Right cardiac atrium (tissue), 1 donor: ENCODE data around the genes ARHGAP42, CEP126 and MMP20.

DNA sequence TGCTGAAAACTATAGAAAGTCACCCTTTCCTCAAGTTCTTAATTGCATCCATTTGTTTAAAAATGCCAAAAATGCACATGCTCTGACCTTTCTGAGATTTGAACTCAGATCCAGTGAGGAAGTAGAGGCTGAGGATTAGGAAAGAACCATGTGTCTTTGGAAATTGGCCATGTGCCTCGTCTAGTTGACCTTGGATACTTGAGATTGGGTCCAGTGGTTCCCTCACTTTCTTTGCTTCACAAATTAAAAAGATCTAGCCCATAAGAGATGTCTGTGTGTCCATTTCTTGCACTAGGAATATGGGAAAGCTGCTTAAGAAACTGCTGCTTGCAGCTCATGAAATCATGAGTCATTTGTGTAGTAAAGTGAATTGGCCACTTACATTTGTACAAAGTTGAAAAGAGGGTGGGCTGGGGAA, 128.2 kb downstream of the MAML2 start:
- PRO-cap = no peak

GRCh38 chr11:96246536-96246864, 96.5 kb downstream of the MAML2 start:
- PRO-cap = no peak

DNA sequence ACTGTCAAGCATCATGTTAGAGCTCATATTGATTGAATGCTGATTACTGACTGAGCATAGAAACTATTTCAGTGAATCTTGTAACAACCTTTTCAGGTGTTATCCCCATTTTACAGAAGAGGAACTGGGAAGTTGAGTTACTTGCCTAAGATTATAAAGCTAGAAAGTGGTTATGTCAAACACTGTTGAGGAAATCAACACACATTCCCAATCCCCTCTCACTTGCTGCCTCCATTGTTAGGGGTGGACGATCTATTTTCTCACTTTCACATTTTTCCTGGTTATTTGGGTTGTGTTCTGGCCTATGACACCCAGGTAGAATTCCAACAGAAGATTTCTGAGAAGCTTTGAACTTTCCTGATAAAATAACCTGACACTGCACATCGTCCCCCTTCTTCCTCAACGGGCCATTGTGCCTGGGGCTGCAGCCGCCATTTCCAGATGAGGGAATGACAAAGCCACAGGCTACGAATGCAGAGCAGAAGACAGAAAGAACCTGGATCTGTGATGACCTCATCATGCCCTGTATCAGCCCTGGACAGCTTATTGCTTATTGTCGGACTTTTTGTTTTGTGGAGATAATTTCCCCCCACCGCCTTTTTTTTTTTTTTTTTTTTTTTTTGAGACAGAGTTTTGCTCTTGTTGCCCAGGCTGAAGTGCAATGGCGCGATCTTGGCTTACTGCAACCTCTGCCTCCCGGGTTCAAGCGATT, 87.6 kb downstream of the MAML2 start:
- PRO-cap = no peak

DNA sequence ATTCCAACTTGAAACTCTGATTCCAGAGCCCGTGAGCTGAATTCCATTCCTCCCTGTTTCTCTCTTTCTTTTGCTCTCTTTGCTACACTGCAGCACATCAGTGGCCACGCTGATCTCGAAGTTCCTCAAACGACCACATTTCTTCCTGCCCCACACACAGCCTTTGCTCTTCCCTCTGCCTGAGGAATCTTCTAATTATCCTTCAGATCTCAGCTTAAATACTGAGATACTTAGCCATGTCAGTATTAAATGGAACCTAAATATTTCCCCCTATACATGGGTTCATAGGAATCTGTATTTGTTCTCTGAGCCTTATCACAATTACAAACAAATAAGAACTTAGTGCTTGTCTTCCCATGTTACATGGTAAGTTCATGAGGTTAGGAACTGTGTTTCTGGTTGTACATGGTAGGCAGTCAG, 86.7 kb downstream of the MAML2 start:
- PRO-cap = no peak

DNA sequence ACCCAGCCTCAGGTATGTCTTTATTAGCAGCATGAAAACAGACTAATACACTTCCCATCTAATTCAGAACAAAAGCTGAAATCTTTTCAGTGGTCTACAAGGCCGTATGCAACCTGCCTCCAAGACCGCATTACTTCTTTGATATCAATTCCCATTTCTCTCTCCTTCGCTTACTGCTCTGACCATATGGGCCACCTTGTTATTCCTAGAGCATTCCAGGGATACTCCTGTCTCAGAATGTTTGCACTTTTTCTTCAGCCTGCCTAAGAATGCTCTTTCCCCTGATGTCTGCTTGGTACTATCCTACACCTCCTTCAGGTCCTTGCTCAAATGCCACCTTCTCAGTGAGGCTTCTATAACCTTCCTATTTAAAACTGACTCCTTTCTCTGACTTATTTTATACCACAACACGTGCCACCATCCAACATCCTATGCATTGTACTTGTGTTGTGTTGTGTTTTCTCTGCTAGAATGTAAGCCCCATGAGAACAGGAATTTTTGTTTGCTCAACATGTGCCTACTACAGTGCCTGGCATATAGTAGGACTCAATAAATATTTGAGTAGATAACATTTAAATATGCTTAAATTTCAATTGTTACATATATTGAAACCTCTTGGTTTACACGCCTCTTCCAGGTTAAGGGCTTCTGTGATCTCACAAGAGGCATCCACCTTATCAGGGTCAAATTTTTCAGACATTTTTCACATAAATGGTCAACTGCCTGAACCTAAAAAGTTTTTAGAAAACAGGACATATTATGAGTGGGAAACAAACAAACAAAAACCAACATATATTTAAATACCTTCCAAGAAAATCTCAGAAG, 71.0 kb downstream of the MAML2 start:
- PRO-cap = no peak

- PRO-cap = no peak
Measured at GRCh38 chr11:98494965-98495354, 525.8 kb upstream of the CNTN5 start.

DNA sequence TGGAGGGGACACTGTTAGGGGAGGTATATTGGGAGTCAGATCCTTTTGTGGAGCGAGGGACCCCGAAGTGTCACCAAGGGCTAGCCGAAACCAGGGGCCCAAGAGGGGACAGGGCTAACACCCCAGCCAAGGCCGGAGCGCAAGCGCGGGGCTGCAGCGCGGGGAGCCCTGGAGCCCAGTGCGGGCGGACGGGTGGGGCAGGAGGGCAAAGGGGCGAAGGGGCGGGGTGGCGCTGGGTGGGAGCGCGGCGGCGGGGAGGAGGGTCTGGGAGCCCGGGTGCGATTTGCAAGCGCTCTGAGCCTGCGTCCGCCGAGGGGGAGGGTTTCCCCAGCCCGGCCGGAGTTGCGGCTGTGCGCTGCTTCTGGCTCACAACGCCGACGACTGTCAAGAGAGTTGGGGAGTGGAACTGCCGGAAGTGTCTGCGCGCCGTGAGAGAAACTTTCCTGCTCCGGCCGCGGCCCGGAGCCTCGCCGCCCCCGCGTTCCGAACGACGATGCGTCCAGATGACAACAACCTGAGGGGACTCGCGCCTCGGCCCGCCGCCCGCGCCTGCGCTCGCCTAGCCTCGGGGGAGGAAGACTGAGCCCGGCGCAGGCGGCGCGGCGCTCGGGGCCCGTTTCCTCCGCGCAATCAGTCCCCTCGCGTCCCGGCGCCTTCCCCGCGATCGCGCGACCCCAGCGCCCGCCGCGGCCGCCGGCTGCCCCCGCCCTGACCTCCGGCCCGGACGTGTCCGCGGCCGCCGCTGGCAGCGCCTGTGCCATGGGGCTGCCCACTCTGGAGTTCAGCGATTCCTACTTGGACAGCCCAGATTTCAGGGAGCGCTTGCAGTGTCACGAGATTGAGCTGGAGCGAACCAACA, at the start of gene ARHGAP42:
Gene ARHGAP42 (plus strand): TSS at position 369 of the 859 bp plus-strand sequence.
- PRO-cap = bidirectional peak, plus-strand start at position 369 of the sequence, minus-strand start at position 386 of the sequence

DNA sequence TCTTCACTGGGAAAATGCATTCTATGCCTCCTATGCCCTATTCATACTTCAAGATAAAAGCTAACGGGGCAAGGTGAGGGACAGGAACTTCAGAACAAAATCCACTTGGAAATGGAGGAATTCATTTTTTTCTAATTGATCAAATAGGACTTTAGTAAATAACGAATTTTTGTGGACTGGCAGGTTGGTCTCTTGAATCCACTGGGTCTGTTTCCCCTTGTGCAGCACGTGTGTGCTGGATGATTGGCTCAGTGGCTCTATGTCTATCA, 144.7 kb downstream of the ARHGAP42 start:
- PRO-cap = no peak

DNA sequence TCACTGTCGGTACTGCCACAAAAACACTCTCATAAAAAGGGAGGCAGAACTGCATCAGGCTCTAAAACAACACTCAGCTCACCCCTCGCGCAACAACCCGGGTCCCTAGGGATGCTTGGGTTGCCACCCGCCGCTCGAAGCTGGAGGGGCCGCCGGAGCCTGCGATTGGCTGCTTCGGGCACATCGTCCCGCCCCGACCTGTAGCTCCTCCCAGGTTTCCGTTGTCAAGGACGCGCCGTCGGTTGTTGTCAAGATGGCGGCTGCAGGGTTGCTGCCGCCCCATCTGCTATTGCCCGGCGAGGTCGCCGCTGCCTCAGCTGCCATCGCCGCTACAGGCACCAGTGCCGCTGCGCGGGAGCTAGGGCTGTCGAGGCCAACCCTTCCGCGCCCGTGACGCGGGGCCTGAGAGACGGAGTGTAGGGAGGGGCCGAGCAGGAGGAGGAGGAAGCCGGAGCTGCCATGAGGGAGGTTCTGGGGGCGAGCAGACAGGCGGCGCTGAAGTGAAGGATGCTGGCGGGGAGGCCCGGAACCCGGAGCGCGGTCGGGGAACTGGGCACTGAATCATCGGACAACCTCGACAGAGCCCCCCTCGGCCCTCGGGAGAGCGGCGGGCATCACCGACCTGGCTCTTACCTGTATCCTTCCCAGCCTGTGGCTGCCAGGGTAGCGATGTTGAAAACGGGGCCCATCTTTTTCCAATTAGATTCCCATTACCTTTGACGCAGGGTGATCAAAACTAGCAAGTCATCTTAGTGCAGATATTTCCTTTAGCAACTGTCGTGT, at the start of gene CEP126:
Gene CEP126 (plus strand): TSS at position 233 of the 783 bp plus-strand sequence.
- PRO-cap = bidirectional peak, plus-strand start at position 245 of the sequence, minus-strand start at position 94 of the sequence; bidirectional peak, plus-strand start at position 488 of the sequence, minus-strand start at position 329 of the sequence

DNA sequence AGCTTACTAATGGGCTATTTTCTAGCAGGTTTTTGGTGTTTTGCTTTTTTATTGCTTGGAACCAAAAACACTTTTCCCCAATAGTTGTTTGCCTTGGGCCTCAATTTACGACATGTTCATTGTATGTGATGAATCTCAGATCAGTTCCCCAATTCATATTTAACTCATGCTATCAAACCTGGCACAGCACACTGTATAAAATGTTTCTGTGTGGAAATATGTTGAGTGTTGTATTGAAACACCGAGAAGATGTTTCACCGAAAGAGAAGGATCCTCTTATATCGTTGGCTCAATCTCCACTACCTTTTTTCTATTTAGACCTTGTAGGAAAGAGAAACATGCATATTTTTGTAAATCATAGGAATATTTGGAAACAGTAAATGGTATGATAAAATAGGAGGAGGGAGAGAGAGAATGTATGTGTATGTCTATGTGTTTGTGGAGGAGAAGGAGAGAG, 88.4 kb downstream of the YAP1 start:
- PRO-cap = no peak

DNA sequence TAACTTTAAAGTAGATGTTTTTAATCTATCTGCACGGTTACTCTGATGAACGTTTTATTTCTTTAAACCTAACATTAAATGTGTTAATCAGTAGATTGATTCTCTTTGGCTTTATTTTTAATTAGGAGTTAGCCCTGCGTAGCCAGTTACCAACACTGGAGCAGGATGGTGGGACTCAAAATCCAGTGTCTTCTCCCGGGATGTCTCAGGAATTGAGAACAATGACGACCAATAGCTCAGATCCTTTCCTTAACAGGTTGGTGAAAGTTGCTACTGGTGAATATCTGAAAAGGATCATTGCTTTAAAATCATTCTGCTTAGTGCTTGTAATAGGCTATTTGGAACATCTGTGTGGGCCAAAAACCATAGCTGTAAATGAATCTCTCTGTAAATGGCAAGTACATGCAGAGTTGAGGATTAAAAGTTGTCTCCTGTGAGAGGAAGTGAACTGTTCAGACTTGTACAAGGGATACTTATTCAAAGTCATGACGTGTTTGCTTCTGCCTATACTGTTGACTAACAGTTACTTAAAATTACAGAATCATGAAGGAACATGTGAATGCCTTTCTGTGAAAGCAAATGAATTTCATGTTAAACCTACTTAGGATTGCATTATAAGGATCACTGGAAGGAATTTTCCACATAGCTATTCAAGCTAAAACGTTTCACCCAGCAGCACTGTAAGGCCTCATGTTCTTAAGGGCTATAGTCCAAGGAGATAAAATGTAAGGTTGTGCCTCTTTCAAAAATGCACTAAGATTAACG, 93.6 kb upstream of the BIRC3 start:
- PRO-cap = no peak

GRCh38 chr11:102227310-102227634, 90.0 kb upstream of the BIRC3 start:
- PRO-cap = no peak

DNA sequence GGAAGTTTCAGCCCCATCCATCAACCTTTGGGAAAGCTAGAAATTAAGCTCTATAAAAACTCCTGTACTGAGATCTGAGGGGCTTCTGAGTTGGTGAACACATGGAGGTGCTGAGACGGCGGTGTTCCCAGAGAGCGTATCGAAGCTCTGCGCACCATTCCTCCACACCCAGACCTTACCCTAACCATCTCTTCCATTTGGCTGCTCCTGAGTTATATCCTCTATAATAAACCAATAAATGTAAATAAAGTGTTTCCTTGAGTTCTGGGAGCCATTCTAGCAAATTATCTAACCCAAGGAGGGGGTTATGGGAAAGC, 41.4 kb downstream of the TMEM123 start:
- PRO-cap = no peak

GRCh38 chr11:102456471-102456877, 3.9 kb upstream of the TMEM123 start:
- PRO-cap = no peak

- PRO-cap = no peak
Measured at GRCh38 chr11:102465239-102465660, 12.7 kb upstream of the TMEM123 start.

- PRO-cap = no peak
Measured at GRCh38 chr11:102552314-102553019, 21.9 kb upstream of the MMP7 start.

DNA sequence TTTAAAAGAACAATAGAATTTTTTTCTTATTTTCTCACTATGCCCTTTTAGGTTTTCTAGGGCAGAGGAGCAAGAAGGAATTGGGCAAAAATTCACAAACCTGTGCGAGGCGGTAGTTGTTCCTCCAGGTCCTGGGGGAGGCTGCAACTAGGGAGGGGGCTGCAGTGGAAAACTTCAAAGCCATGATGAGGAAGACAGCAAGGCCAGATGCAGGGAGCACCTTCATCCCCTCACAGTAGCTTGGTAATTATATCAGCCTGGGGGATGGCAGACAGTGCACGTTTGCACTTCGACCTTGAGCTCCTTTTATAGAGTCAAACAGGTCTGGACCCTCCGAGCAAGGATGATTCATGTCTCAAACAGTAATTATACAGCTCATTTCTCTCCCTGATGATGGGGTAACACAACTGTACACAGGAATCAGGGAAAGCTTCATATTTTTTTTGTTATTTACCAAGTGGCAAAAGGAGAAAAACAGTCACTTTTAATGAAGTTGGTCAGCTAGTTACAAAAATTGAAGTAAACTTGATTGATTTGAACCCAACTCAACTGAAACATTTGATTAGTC, at the start of gene MMP20:
Gene MMP20 (minus strand): TSS at position 239 of the 568 bp plus-strand sequence.
- PRO-cap = no peak

DNA sequence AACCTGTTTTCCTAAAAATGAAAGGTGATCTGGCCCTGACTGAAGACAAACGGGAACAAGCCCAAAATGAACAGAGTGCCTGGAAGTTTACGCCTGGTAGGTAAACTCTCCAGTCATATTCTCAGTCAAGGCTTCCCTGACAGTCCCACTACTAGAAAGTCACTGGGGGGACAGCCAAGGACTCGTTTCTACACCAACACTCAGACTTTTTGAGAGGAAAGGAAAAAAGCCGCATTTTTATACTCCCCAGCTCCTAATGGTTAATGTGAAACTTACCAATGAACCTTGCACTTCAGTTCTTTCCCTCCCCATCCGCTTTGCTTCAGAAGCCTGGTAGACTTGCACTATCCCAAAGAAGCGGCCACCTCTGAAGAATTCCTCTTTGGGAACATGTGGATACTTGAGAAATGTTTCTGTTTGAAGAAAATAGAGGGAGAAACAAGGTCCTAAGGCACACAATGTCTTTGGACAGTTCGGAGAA, 11.4 kb downstream of the MMP3 start:
- PRO-cap = no peak

GRCh38 chr11:103090783-103091704, 916 bp downstream of the DCUN1D5 start:
- PRO-cap = unidirectional peak, plus-strand start at chr11:103091614

- PRO-cap = no peak
Measured at GRCh38 chr11:103849364-103849771, 187.1 kb upstream of the DDI1 start.